Left lobe of liver (tissue), 1 donor: ENCODE results near the genes BFSP1 and RBBP9.

- PRO-cap: no peak
Observed at GRCh38 chr20:12753716-12754455, 254.9 kb upstream of the SPTLC3 start.

GRCh38 chr20:13222581-13222980, 1.5 kb downstream of the ISM1 start:
- PRO-cap: no peak

GRCh38 chr20:13267119-13267679, 46.1 kb downstream of the ISM1 start:
- PRO-cap: unidirectional peak, plus-strand start at chr20:13267385

- PRO-cap: no peak
Observed at GRCh38 chr20:13459775-13460612, 178.7 kb downstream of the TASP1 start.

- PRO-cap: no peak
Observed at GRCh38 chr20:15985771-15986376, 587.4 kb downstream of the KIF16B start.

GRCh38 chr20:16283785-16284546, 289.3 kb downstream of the KIF16B start:
- PRO-cap: no peak

- PRO-cap: no peak
Observed at GRCh38 chr20:16575391-16575915, 2.2 kb upstream of the KIF16B start.

- PRO-cap: unidirectional peak, plus-strand start at chr20:17393976
Observed at GRCh38 chr20:17393852-17394060, 137.4 kb downstream of the BFSP1 start.

GRCh38 chr20:17520489-17520945, 10.7 kb downstream of the BFSP1 start:
- PRO-cap: no peak

DNA sequence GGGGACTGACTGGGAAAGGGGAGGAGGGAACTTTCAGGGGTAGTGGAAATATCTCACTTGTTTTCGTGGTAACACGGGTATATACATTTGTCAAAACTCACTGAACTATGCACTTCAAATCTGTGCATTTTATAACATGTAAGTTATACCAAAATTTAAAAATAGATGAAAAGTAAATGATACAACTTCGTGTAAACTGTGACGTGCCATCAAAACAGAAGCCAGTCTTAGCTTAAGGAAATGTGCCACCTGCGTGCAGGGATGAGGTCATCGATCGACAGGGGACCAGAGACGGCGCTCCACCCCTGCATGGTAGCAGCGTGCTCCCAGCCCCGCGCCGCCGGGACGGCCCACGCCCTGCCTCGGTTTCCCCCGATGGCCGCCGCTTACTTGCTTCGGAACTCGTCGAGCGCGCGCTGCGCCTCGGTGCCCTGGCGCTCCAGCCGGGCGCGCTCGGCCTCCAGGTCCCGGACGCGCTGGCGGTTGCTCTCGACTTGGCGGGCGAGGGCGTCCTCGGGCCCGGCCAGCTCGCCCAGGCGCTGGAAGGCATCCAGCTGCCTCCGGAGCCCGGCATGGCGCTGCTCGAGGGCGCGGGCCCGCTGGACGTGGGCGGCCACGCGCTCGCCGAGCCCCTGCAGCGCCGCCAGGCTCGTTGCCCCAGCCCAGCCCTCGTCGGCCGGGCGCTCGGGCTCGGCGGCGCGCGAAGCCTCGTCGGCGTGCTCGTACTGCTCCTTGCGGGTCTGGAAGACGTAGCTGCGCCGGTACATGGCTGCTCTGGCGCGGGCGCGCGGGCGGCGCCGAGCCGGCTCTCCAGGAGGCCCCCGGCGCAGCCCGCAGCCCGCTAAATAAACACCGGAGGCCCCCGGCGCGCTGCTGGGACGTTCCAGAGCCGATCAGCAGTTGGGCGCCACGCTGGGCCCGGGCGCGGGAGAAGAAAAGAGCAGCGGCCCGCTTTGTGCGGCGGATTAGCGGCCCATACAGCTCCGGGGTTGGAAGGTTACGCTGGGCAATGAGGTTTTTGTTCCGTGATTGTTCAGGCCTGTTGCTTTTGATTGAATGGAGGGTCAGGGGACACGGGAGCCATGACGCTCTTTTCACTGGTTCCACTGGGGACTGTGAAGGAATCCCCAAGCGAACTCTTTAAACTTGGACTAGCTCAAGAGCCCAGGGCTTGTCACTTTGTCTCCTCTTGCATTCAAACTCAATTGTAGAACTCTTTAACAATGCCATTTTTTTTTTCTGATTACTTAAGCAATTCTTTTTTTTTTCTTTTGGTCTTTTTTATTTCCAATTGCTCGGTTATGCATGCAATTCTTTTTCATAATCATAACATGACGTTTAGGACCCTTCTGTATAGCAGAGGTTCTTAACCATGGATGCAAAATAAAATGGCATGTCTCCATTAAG, at the start of gene BFSP1:
TSS of gene BFSP1 (minus strand) at position 817 of the 1,407 bp plus-strand sequence.
- PRO-cap: no peak

GRCh38 chr20:17562618-17563137, 7.2 kb upstream of the DSTN start:
- PRO-cap: no peak

GRCh38 chr20:17594412-17595069, 24.7 kb downstream of the DSTN start:
- PRO-cap: no peak

- PRO-cap: no peak
Observed at GRCh38 chr20:17610277-17611391, 40.8 kb downstream of the DSTN start.

GRCh38 chr20:17849360-17850503, 118.9 kb downstream of the SNX5 start:
- PRO-cap: no peak

DNA sequence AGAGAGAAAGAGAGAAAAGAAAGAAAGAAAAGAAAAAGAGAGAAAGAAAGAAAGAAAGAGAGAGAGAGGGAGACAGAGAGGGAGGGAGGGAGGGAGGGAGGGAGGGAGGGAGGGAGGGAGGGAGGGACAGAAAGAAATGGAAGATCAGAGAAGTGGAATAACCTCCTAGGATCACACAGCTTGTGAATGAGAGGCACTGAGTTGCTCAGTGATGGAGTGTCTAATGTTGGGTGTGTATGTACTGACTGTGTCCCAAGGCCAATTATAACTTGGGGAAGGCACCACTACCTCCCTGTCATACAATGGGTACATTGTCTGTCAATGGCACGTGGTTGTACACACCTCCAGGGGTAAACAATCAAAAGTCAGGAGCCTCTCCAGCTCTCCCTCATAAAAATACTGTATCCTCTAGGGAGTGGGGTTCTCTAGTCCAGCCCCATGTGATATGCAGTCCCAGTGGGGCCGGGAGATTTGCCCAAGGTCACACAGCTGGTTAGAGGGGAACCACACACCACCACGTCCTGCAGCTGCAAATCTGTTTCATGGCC, 112.6 kb downstream of the SNX5 start:
- PRO-cap: no peak

GRCh38 chr20:17870008-17870701, 98.4 kb downstream of the SNX5 start:
- PRO-cap: no peak

GRCh38 chr20:17960912-17961314, 7.7 kb downstream of the SNX5 start:
- PRO-cap: bidirectional peak, plus-strand start at chr20:17961171, minus-strand start at chr20:17961024; bidirectional peak, plus-strand start at chr20:17961252, minus-strand start at chr20:17961200

- PRO-cap: no peak
Observed at GRCh38 chr20:18413026-18413577, 53.7 kb downstream of the DZANK1 start.

DNA sequence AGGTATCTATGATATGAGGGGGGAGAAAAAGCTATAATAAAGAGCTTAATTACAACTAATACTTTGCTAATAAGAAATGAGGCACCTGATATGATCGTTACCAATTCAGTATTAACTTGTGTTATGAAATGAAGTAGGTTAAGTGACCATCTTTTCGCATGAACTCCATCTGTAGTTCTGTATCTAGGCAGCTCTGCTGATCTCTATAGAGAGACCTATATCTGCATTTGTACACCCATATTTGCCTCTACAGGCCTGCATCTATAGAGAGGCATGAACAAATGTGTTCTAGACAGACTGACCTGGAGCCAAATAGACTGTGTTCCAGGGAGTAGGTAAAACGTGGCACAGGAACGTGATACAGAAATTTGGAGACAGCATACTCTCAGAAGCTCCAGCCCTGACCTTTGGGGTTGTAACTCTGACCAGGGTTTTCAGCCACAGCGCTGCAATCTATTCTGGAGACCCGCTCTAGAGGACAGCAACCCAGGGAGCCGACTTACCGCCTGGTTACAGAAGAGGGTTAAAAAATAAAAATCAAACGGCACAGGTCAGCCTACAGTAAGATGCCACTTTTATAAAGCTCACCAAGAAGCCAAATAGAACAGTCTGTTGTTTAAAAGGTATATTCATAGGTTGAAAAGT, 1.0 kb downstream of the RBBP9 start:
- PRO-cap: unidirectional peak, plus-strand start at position 451 of the sequence

DNA sequence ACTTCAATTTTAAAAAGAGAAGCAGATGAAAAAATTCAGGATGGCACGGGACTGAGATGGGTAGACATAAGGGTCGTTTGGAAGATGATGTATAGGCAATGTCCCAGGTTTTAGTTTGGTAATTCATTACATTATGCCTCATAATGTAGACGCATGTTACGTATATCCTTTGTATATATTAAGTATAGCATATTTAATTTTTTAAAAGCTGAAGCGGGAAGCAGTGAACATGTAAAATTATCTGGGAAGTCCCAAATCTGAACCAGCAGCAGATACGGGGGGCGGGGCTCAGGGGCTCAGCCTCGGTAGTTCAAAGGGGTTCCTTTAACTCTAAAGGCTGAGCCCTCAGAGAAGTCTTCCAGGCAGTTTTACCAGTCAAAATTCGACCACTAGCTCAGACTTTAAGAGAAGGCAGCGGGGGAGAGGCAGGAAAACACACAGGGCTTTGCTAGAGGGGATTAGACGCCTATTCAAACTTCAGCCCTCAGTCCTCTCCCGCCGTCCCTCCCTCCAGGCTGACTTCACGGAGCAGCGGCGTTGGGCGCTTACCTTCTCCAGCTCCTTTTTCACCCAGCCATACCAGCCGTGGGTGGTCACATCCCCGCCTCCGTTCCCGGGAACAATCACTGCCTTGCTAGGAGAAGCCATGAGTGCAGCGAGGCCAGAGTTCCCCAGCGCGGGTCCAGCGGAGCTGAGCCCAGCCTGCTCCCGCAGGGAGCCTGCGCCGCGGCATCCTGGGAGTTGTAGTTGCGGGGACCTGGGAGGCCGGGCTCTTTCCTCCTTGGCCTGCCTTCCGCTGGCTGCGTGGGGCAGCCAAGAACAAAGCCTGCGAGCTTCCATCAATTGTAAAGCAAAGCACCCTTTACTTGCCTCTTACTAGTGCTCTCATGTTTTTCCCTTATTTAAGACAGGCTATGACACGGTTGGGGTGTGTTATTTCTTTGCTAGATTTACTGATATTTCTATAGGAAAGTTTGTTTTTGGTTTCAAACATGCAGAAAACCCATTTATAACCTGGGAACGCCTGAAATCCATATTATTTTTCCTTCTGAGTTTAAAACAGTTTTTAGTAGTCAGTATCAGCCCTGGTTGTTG, at the start of gene RBBP9:
TSS of gene RBBP9 (minus strand) at position 706 of the 1,095 bp plus-strand sequence.
- PRO-cap: bidirectional peak, plus-strand start at position 789 of the sequence, minus-strand start at position 706 of the sequence